Measurements from ENCODE around the genes FGF23, FGF6 and RAD51AP1.

DNA sequence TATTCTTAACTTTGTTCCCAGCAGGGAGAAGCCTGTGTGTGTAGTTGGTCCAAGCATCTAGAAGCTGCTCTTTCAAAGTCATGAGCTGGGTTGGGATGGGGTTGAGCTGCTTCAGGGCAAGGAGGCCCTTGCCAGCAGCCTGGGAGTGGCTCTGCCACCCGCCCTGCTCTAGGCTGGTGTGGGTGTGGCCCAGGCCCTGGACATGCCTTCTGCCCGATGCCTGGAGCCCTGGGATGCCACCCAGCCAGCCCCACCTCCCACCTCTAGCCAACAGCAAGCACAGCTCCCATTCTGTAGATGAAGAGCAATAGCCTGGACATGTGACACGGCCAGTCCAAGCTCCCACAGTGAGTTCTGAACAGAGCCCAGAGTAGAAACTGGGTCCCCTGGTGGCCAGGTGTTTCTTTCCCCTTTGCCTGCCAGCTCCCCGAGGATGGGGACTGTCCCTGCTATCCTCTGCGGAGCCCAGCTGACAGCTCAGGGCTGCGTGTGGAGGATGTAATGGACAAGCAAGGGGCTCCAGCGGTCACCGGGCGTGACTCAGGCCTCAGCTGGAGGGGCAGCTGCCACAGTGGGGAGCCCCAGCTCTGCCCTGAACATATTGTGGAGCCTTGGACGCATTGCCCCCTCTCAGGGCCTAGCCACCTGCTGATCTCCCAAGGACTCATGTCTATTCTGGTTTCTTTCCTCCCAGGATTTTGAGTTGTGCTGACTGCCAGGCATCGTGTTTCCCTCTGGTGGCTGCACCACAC is 165.1 kb downstream of the TSPAN9 start:
- PRO-cap, result no peak

GRCh38 chr12:3310963-3311460 is 180.0 kb upstream of the PRMT8 start:
- PRO-cap, result no peak

- PRO-cap, result no peak
Measured at GRCh38 chr12:3492365-3492675, 1.3 kb downstream of the PRMT8 start.

DNA sequence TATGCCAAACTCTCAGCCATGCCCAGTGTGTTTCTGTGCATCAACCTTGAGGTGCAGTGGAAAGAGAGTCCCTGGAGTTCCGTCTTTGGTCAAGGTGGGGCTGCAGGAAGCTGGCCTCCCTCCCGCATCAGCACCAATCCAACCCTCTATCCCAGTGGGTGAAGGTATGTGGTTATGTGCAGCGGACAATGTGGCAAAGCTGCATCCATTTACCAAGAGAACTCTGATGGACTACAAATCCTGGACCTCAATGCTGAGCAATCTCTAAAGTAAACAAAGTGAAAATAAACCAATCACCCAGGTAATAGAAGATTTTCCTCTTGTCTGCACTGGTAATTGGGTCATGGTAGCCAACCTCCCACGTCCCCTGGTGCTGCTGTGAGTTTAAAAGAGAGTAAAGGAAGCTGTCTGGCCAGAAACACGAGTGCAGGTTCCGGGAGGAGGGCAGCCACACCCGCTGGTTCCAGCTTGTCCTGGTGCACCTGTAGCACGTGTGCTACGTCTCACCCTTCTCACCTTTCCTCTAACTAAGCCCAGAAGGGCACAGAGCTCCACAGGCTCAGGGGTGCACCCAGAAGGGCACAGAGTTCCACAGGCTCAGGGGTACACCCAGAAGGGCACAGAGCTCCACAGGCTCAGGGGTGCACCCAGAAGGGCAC is 5.5 kb downstream of the CRACR2A start:
- PRO-cap, result no peak

DNA sequence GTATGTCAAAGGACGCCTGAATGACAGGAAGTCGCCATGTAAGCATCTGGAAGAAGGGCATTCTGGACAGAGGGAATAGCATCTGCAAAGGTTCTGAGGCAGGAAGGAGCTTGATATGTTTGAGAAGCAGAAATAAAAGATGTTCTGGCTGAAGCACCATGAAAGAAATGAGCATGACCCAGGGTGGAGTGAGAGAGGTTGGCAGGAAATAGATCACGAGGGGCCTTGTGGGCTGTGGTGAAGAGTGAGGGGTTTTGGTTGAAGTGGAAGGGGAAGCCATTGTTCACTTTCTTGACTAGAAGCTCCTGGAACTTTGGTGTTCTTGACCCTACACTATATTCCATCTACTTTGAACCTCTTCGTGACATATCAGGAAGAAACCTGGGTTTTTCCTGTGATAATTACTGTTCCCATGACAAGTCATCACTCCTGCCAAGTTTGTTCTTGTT is 99.4 kb upstream of the PARP11 start:
- PRO-cap, result no peak

GRCh38 chr12:4012779-4013108 is 139.5 kb upstream of the PARP11 start:
- PRO-cap, result no peak

- PRO-cap, result no peak
Measured at GRCh38 chr12:4013312-4014057, 140.3 kb upstream of the PARP11 start.

- PRO-cap, result no peak
Measured at GRCh38 chr12:4117995-4118448, 155.5 kb upstream of the CCND2 start.

DNA sequence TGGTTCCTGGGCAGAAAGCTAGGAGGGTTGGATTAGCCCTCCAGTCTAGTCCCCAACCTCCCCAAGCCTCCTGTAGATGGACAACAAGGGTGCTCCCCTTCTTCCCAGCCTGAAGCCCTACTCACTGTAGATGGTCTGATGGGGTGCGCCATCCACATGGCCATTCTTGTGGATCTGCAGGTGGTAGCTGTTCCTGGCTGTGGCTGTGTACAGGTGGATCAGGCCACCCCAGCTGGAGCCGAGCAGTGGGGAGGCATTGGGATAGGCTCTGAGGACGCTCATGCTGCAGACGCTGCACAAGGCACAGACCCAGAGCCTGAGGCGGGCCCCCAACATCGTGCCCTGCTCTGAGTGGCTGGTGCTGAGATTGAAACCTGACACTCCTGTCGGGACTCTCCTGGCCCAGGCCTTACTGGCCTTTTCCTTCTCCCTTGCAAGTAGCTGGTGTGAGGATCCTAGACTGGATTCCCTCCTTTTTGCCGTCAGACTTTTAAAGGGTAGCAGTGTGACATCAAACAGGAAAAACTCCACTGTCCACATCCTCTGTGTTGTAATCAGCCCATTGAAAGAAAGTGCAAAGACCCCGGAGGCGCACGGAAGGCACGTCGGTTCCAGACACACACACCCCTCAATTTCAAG is at the start of gene FGF23:
Gene FGF23 (minus strand): TSS at position 466 of the 639 bp plus-strand sequence.
- PRO-cap, result no peak

- PRO-cap, result no peak
Measured at GRCh38 chr12:4434821-4435081, 10.9 kb downstream of the FGF6 start.

GRCh38 chr12:4445432-4446206 is at the start of gene FGF6:
Gene FGF6 (minus strand): TSS chr12:4445815.
- PRO-cap, result no peak

DNA sequence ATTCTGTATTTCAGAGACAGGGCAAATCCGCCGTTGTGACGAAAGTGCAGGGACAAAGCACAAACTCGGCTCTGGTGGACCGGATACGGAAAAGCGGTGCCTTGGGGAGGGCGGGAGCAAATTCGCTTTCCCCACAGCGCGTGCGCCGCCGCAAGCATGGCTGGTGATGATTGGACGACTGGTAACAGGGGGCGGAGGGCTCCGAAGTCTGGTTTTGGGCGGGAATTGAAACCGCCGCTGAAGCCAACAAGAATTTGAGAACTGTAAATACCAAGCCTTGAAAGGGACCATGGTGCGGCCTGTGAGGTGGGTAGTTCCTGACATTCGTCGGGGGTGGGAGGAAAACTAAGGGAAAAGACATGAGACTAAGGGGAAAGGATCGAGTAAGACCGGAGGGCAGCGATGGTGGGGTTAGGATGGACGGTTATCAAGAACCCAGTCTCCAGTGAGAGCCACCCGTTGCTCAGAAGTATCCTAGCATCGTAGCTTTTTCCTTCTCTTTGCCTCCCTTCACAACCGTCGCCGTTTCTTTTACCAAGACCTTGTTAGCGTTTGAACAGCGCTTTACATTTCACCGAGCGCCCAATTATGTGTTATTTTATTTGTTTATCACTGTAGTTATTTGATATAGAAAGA is at the start of gene RAD51AP1:
Gene RAD51AP1 (plus strand): TSS at position 240 of the 636 bp plus-strand sequence.
- PRO-cap, result bidirectional peak, plus-strand start at position 157 of the sequence, minus-strand start outside the sequence

GRCh38 chr12:4647895-4648420 is 893 bp downstream of the AKAP3 start:
- PRO-cap, result no peak

- PRO-cap, result no peak
Measured at GRCh38 chr12:5967449-5967804, 22.4 kb upstream of the ANO2 start.

GRCh38 chr12:6056254-6056906 is 68.1 kb downstream of the VWF start:
- PRO-cap, result no peak

GRCh38 chr12:6069213-6069958 is 55.1 kb downstream of the VWF start:
- PRO-cap, result no peak

DNA sequence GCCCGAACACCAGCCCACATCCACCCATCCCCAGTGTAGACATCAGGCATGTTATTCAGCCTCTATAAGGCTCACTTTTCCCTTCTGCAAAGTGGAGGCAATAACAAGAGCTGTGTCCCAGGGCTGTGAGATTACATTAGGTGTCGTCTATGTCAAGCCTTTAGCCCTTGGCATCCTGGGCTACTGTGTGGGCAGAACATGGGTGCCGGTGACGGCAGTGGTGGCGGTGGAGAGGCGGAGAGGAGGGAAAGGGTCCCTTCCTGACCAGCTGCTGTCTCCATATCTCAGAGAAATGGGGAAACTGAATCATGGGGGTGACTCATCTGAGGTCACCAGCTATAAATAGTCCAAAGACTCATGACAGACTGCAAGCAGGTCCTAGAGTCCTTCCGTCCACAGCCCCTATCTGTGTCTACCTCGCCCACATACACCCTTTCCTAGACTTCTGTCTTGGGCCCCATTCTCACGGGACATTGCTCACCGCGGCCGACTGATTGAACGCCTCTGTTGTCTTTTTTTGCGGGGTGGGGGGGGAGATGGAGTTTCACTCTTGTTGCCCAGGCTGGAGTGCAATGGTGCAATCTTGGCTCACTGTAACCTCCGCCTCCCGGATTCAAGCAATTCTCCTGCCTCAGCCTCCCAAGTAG is 32.4 kb upstream of the CD9 start:
- PRO-cap, result bidirectional peak, plus-strand start at position 398 of the sequence, minus-strand start at position 273 of the sequence

- PRO-cap, result no peak
Measured at GRCh38 chr12:6197668-6198588, 2.3 kb upstream of the CD9 start.

GRCh38 chr12:6228945-6229865 is 29.0 kb downstream of the CD9 start:
- PRO-cap, result bidirectional peak, plus-strand start at chr12:6229650, minus-strand start at chr12:6229450; bidirectional peak, plus-strand start at chr12:6229727, minus-strand start at chr12:6229731

- PRO-cap, result no peak
Measured at GRCh38 chr12:6324019-6324401, 13.5 kb downstream of the PLEKHG6 start.